ENCODE measurements around the genes TAF15 and CCL4.

DNA sequence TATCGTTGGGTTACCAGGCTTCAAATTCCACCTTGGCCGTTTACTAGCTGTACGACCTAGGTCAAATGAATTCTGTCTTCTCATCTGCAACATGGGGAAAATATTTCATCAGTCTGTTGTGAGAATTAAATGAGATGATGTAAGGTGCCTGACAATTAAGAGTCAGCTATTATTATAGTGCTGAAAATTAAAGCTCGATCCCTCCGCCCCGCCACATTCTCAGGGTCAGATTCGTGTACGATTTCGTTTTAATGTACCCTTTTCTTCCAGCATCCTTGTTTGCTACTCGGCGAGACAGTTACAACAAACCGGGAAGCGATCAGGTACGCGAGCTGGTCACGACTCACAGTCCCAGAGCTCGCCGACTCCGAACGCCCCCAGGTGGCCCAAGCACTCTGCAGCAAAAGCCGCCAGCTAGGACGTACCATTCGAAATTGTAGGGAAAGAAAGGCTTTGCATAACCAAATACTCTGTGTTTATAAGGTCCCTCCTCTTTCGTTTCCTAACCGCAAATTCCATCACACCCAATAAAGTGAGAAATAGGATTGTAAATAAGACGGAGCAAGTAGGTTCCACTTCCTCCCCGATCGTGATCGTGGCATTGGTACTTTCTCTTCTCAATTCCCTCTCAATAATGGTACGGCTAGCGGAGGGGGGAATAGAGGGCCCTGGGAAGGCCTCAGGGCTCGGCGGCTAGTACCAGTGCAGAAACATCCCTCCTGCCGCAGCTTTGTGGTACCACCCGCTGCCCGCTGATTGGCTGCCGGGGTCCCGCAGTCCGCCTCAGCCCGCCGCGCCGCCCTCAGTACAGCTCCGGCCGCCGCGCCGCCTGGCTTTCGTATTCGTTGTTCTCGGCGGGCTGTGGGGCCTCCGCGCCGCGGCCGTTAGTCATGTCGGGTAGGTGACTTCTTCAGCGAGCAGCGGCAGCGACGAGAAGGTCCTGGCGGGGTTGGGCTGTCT, at the start of gene TAF15:
Gene TAF15, plus strand, starts transcription at position 805 of the 960 bp plus-strand sequence.
- RRBS, 2 experiments, result no CpG with 5 or more reads among the region's 63 CpGs
CAGE:
- cytosol, long polyA minus RNA, result start-site peak on the plus strand centred at position 806 of the sequence, 9 bp wide, 117 reads
- cytosol, long polyA plus RNA, result start-site peak on the plus strand centred at position 832 of the sequence, 62 bp wide, 982 and 835 reads in 2 replicates
- long polyA plus RNA, result start-site peak on the plus strand centred at position 833 of the sequence, 65 bp wide, 453 and 720 reads in 2 replicates
- nucleus, long polyA minus RNA, result no peak
- nucleus, long polyA plus RNA, result start-site peak on the plus strand centred at position 833 of the sequence, 65 bp wide, 2,004 and 1,788 reads in 2 replicates

GRCh38 chr17:35823963-35824341, 14.7 kb downstream of the TAF15 start:
- RRBS, 2 experiments, result no CpG with 5 or more reads among the region's 5 CpGs
CAGE:
- cytosol, long polyA minus RNA, result no peak
- cytosol, long polyA plus RNA, result no peak
- long polyA plus RNA, result no peak
- nucleus, long polyA minus RNA, result no peak
- nucleus, long polyA plus RNA, result no peak

DNA sequence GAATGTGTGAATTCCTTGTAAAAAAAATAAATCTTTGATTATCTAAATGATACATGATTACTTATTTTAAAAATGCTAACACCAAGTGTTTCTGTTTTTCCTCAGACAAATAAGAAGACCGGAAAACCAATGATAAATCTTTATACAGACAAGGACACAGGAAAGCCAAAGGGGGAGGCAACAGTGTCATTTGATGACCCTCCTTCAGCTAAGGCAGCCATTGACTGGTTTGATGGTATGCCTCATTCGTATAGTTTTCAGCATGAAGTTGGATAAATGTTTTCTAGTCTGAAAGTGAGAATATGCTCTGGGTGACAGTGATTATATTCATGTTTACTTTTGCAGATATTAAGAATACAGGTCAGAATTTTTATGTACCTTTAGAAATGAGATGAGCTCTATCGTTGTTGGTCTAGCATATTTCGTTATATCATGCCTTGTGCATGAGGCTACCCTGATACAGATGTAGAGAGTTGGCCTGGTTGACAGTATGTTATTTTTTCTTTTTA, 29.1 kb downstream of the TAF15 start:
- RRBS, 2 experiments, result no CpG with 5 or more reads among the region's 4 CpGs
CAGE:
- cytosol, long polyA minus RNA, result no peak
- cytosol, long polyA plus RNA, result no peak
- long polyA plus RNA, result no peak
- nucleus, long polyA minus RNA, result no peak
- nucleus, long polyA plus RNA, result no peak

DNA sequence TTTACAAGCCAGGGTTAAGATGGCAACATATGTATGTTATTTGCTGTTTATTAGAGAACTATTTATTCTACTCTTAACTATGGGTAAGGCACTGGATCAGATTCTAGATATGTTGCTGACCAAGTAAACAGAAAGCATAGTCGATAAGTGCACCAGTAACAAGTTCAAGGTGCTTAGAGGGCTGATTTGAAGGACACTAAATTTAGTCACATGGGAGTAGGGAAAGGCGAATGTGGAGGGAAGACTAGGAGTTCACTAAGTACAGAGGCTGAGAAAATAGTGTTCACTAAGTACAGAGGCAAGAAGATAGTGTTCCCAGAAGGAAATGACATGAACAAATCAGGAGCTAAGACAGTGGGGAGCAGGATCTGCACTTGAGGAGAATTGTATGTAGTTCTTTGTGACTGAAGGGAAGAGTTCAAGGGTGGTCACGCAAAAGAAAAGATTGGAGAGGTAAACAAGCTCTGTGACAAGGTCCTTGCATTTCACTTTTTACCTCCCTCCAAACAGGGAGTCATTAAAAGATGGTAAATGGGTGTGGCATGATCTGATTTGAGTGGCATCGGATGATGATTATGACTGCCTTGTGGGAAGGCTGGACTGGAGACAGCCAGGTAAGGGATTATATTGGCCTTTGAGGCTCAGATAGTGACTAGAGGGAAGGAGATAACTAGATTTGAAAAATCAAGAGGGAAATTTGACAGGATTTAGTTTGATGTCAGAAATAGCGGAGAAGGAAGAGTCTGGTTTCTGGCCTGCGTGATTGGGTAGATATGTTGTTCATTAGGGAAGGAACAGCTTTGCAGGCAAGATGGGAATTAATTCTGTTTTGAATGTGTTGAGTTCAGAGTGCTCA, 20.8 kb downstream of the HEATR9 start:
- RRBS, 2 experiments, result no CpG with 5 or more reads among the region's 6 CpGs
CAGE:
- cytosol, long polyA minus RNA, result no peak
- cytosol, long polyA plus RNA, result no peak
- long polyA plus RNA, result no peak
- nucleus, long polyA minus RNA, result no peak
- nucleus, long polyA plus RNA, result no peak

GRCh38 chr17:36082269-36083051, 7.5 kb downstream of the CCL3 start:
- RRBS, 2 experiments, result no CpG with 5 or more reads among the region's 8 CpGs
CAGE:
- cytosol, long polyA minus RNA, result no peak
- cytosol, long polyA plus RNA, result no peak
- long polyA plus RNA, result no peak
- nucleus, long polyA minus RNA, result no peak
- nucleus, long polyA plus RNA, result no peak

GRCh38 chr17:36103265-36104178, at the start of gene CCL4:
CCL4 (plus strand) TSS chr17:36103827.
- RRBS, 2 experiments, result no CpG with 5 or more reads among the region's 7 CpGs
CAGE:
- cytosol, long polyA minus RNA, result no peak
- cytosol, long polyA plus RNA, result no peak
- long polyA plus RNA, result no peak
- nucleus, long polyA minus RNA, result no peak
- nucleus, long polyA plus RNA, result no peak

DNA sequence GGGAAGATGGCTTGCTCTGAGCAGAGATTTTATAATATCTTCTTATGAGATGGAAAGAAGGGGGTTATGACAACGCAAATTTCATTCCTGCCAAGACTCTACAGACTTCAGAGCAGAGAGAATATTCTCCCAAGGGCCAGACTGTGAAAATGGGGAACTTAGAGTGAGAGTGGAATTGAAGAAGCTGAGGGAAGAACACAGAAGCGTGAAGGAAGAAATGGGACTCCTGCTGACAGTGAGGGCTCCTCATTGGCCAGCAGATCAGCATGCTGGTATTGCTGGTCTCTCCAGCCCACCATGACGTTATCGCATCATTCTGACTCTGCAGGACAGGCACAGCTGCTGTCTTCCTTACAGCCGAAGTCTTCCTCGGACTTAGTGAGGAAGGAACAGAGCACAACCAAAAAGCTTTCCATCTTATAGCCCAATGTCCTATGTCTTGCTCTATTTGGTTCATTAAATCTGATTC, 24.3 kb downstream of the CCL4 start:
- RRBS, 2 experiments, result no CpG with 5 or more reads among the region's 6 CpGs
CAGE:
- cytosol, long polyA minus RNA, result no peak
- cytosol, long polyA plus RNA, result no peak
- long polyA plus RNA, result no peak
- nucleus, long polyA minus RNA, result no peak
- nucleus, long polyA plus RNA, result no peak

DNA sequence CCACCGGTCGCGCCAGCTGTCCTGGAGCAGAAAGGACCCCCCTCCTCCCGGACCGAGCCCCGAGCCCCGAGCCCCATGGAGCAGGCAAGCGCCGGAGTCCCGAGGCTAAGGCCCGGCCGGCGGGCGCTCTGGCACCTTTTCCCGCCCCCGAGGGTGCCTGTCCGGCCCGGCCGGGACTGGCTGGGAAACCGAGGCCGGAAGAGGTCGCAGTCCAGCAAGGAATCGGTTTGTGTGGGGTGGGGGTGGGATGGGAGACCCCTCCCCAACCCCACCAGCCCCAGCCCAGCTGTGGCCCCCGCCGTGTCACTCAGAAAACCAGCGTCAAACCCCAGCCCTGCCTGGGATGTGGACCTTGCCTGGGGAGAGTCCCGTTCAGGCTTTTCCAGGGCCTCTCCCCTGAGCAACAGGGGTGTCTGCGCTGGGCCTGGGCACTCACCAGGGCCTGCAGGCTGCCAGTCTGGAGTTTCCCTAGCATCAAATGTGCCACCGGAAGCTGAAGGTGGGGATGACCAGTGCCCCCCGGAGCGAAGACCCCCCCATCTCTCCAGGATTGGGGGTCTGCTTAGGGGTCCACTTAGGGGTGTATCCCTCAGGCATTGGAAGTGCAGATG, 7.1 kb upstream of the TBC1D3B start:
- RRBS, 2 experiments, result no CpG with 5 or more reads among the region's 31 CpGs
CAGE:
- cytosol, long polyA minus RNA, result no peak
- cytosol, long polyA plus RNA, result no peak
- long polyA plus RNA, result no peak
- nucleus, long polyA minus RNA, result no peak
- nucleus, long polyA plus RNA, result no peak

GRCh38 chr17:36570778-36571310, 20.8 kb upstream of the DHRS11 start:
- RRBS, 2 experiments, result no CpG with 5 or more reads among the region's 3 CpGs
CAGE:
- cytosol, long polyA minus RNA, result no peak
- cytosol, long polyA plus RNA, result no peak
- long polyA plus RNA, result no peak
- nucleus, long polyA minus RNA, result no peak
- nucleus, long polyA plus RNA, result no peak

- RRBS, 2 experiments, result no CpG with 5 or more reads among the region's 9 CpGs
CAGE:
- cytosol, long polyA minus RNA, result no peak
- cytosol, long polyA plus RNA, result no peak
- long polyA plus RNA, result no peak
- nucleus, long polyA minus RNA, result no peak
- nucleus, long polyA plus RNA, result no peak
These were observed 2.1 kb downstream of the DHRS11 start for GRCh38 chr17:36593527-36594421.

- RRBS, 2 experiments, result no CpG with 5 or more reads among the region's 8 CpGs
CAGE:
- cytosol, long polyA minus RNA, result no peak
- cytosol, long polyA plus RNA, result no peak
- long polyA plus RNA, result no peak
- nucleus, long polyA minus RNA, result no peak
- nucleus, long polyA plus RNA, result no peak
These were observed 148.9 kb downstream of the AATF start for GRCh38 chr17:37097634-37098107.

- RRBS, 2 experiments, result no CpG with 5 or more reads among the region's 8 CpGs
CAGE:
- cytosol, long polyA minus RNA, result no peak
- cytosol, long polyA plus RNA, result no peak
- long polyA plus RNA, result no peak
- nucleus, long polyA minus RNA, result no peak
- nucleus, long polyA plus RNA, result no peak
These were observed 74.5 kb upstream of the C17orf78 start for GRCh38 chr17:37301118-37301891.

DNA sequence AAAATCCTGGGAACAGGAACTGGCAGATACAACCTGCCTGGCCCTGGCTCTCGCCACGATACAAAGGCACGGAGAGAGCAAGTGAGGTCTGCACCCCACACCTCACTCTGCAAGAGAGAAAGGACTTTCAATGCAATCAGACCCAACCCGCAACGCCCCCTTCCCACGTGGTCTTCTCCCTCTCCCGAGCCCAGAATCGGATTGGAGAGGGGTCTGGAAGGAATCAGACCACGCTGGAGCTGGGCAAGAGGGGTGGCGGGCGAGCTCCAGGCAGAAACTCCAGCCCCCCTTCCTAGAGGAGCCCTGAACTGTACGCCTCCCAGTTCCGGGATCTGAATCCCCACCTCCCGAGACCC, 17.4 kb upstream of the C17orf78 start:
- RRBS, 2 experiments, result no CpG with 5 or more reads among the region's 14 CpGs
CAGE:
- cytosol, long polyA minus RNA, result no peak
- cytosol, long polyA plus RNA, result no peak
- long polyA plus RNA, result no peak
- nucleus, long polyA minus RNA, result no peak
- nucleus, long polyA plus RNA, result no peak

DNA sequence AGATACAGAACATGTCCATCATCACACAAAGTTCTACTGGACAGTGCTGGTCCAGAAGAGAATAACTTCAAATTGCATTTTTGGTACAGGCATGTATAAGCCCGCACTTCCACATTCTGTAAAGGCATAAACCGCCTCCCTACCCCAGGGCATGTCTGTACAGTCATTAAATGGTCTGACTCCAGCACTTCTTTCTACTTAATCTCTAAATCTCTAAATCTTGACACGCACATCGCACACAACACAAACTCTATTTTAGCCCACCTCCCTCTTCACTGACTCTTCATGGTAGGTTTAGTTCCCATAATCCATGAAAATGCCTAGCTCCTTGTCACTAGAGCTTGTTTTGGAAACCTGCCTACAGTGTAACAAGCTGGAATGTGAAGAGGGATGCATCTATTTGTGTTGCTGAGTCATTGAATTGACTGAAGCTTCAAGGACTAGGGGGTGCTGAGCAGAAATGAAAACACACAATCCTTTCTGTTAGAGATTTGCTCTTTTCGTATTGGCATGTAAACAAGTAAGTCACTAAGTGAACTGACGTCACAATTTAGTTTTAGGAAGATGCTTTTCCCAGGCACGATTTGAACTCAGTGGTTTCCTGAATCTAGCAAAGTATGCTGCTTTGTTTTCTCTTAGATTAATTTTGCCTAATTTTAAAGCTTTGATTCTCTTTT, 1.6 kb upstream of the DUSP14 start:
- RRBS, 2 experiments, result no CpG with 5 or more reads among the region's 7 CpGs
CAGE:
- cytosol, long polyA minus RNA, result start-site peak on the plus strand centred at position 570 of the sequence, 48 bp wide, 9 reads
- cytosol, long polyA plus RNA, result no peak
- long polyA plus RNA, result start-site peak on the plus strand centred at position 570 of the sequence, 49 bp wide, 24 and 19 reads in 2 replicates
- nucleus, long polyA minus RNA, result no peak
- nucleus, long polyA plus RNA, result no peak

DNA sequence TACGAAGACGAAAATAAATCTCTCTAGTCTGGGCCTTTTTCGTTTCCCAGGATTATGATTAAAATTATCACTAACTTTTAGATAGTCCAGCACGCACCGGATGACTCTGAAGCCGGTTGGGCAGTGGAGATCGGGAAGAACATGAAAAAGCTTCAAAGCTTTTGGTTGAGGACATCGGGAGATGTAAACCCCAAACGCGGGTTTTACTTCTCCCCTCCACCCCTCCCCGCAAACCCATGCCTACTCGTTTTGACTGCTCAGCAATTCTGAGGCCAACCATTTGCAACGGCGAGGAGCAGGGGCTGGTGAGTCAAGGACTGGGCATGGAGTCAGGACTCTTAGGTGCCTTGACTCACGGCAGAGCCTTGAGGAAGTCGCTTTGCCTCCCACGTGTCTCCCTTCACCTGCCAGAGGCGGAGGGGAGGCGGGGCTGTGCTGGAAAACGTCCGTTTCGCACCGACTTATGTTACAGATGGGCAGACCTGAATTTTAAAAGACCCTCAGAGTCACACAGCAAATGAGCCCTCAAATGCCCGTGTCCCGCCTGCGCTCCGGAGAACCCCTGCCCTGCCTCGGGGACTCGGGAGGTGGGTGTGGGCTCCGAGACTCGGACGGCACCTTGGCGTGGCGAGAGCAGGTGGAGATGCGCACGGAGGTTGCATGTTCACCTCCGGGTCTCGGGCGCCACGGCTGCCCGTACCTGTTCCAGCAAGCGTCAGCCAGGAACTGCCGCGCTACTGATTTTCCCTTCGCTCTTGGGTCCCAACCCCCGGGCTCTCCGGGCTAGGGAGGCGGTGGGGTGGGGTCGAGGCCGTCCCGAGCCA, 828 bp upstream of the DUSP14 start:
- RRBS, 2 experiments, result no CpG with 5 or more reads among the region's 51 CpGs
CAGE:
- cytosol, long polyA minus RNA, result no peak
- cytosol, long polyA plus RNA, result no peak
- long polyA plus RNA, result no peak
- nucleus, long polyA minus RNA, result no peak
- nucleus, long polyA plus RNA, result no peak

GRCh38 chr17:37512541-37513431, 23.1 kb downstream of the DUSP14 start:
- RRBS, 2 experiments, result no CpG with 5 or more reads among the region's 24 CpGs
CAGE:
- cytosol, long polyA minus RNA, result no peak
- cytosol, long polyA plus RNA, result no peak
- long polyA plus RNA, result no peak
- nucleus, long polyA minus RNA, result no peak
- nucleus, long polyA plus RNA, result no peak

DNA sequence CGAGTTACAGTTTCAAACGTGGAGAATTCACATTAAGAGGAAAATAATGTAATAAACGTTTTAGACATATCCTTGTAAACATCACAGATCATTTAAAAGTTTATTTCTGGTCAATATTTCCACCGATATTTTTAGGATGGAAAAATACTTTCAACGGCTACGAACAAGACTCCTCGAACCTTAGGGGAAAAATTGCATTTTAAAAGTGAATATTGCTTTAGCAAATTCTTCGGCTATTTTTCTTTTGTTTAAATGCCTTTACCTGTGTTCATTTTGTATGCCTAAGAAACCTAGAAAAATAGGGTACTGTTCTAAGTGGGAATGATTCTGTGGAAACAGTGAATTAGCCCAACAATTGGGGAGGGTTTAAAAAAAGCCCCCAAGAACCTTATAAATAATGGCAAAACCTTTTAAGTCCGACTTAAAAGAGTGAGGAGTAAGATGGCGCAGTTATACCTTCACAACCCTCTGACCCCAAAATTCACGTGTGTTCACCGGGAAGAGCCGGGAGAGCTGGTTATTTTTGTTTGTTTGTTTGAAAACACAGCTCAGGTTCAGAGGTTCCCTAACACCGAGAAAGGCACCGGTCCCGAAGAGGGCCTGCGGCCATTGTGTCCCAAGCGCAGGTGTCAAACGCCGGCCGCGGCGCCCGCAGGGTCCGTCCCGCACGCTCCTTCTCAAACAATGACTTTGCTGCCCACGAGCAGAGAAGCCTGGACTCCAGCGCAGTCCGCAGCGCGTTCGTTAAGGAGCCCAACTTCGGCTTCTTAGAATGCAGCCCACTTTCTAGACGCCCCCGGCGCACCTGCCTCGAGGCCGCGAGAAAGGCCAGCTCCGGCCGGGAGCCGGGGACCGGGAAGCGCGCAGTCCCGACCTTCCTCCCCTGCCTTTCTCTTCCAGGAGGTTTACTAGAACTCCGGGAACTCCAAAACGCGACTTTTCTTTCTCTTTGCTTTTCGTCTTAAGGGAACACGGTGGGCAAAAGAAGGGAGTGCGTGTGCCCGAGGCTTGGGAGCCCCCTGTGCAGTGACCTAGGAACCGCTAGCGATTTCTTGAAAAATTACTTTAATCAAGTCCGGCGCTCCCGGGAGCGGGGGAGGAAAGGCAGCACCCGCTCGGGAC, 3.0 kb downstream of the HNF1B start:
- RRBS, 2 experiments, result no CpG with 5 or more reads among the region's 62 CpGs
CAGE:
- cytosol, long polyA minus RNA, result no peak
- cytosol, long polyA plus RNA, result no peak
- long polyA plus RNA, result no peak
- nucleus, long polyA minus RNA, result no peak
- nucleus, long polyA plus RNA, result no peak

GRCh38 chr17:37828801-37829164, 83.9 kb upstream of the HNF1B start:
- RRBS, 2 experiments, result no CpG with 5 or more reads among the region's 4 CpGs
CAGE:
- cytosol, long polyA minus RNA, result no peak
- cytosol, long polyA plus RNA, result no peak
- long polyA plus RNA, result no peak
- nucleus, long polyA minus RNA, result no peak
- nucleus, long polyA plus RNA, result no peak

DNA sequence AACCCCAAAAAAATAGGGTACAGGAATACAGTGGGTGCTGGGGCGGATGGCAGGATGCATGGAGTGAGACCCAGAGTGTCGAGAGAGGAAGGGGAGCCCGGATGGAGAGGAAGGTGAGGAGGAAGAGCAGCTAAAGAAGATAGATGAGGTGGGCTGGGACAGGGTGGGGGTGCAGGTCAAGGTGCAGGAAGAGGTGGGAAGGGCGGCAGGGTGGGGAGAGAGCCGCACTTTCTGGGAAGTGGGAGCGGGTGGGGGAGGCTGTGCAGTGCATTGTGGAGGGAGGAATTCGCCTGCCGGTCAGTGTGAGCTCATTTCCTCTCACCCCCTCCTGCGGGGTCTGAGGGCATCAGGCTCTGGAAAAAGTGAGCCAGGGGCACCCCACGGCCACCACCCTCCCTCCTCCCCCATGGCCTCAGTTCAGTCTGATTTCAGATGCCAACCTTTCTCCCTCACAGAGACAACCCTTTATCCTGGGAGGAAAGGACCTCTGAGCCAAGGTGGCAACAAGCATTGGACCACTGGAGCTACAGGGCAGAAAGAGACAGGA, 2.5 kb upstream of the ARHGAP23 start:
- RRBS, 2 experiments, result no CpG with 5 or more reads among the region's 10 CpGs
CAGE:
- cytosol, long polyA minus RNA, result no peak
- cytosol, long polyA plus RNA, result no peak
- long polyA plus RNA, result no peak
- nucleus, long polyA minus RNA, result no peak
- nucleus, long polyA plus RNA, result no peak

DNA sequence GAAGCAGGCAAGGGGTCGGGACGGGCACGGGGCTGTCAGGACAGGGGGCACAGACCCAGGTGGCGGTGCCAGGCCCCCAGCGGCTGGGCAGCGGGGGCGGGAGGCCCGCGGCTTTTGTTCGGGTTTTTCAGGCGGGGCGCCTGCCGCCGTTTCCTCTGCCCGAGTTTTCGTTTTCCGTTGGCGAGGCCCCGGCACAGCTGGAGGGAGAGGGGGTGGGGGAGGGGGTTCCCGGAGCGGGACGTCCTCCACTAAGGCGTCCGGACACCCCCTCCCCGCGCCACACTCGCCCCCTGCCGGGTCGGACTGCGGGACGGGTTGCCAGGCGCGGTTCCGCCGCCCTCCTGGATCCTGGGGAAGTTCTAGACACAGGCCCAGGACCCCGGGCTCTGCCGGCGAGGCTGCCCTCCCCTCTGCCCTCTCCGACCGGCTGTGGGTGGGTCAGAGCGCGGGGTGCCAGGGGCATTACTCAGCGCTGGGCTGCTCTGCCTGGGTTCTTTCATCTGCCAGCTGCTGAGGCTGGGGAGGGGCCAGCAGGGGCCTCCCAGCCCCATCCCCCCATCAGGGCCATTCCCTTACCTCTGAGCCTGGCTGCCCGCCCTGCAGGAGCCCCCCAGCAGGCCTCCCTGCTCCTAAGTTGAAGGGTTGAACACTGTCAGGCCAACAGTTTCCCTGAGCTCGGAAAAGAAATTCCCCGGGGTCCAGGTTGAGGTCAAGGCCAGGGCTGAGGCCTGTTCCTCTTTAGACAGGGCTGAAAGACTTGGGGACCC, 682 bp downstream of the ARHGAP23 start:
- RRBS, 2 experiments, result no CpG with 5 or more reads among the region's 46 CpGs
CAGE:
- cytosol, long polyA minus RNA, result no peak
- cytosol, long polyA plus RNA, result no peak
- long polyA plus RNA, result no peak
- nucleus, long polyA minus RNA, result no peak
- nucleus, long polyA plus RNA, result no peak

All from HepG2 (cell line).